Metastatic Liver Carcinoma in the Lung (tissue), 2 donors: ENCODE results near the gene FSD2.

- PRO-cap, 2 experiments, result no peak in any of the 2 experiments
Measured at GRCh38 chr15:80093462-80094453, 34.3 kb downstream of the ZFAND6 start.

GRCh38 chr15:80113573-80114199 lies 39.1 kb upstream of the FAH start:
- PRO-cap, 2 experiments, result no peak in any of the 2 experiments

GRCh38 chr15:80252646-80253045 lies 633 bp upstream of the CTXND1 start:
- PRO-cap, 2 experiments, result no peak in any of the 2 experiments

GRCh38 chr15:80288181-80288539 lies 36.1 kb upstream of the CTXND1 start:
- PRO-cap, 2 experiments, result no peak in any of the 2 experiments

GRCh38 chr15:80343232-80343716 lies 60.9 kb upstream of the ARNT2 start:
- PRO-cap, 2 experiments, result no peak in any of the 2 experiments

DNA sequence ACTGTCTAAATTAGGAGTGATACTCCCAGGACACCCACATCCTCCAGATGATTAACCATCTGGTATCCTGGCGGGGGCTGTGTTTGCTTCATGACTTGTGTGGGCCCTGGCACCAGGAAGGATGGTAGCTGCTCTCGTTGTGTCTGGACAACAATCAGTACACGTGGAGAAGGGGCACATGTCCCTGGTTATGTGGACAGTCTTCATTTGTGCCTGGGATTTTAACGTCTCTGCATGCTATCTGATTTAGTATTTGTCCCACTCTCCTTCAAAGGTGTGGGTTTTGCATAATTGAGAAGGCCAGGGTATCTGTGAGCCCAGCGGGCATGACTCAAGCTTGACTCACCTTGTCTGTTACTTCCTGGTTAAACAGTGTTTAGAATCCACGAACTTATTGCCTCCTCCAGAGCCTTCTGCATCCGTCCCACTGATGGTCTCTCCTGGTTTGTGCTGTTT lies 32.4 kb downstream of the ARNT2 start:
- PRO-cap, 2 experiments, result peak in 1 of 2 experiments; most common plus-strand start position 406 of the sequence (in 1)

GRCh38 chr15:80584470-80585145 lies 110.5 kb upstream of the ABHD17C start:
- PRO-cap, 2 experiments, result no peak in any of the 2 experiments

- PRO-cap, 2 experiments, result no peak in any of the 2 experiments
Measured at GRCh38 chr15:81003946-81004816, 3.5 kb downstream of the TLNRD1 start.

GRCh38 chr15:81023089-81024162 lies 22.7 kb downstream of the TLNRD1 start:
- PRO-cap, 2 experiments, result peak in 1 of 2 experiments; most common plus-strand start chr15:81023722 (in 1); most common minus-strand start chr15:81023593 (in 1)

DNA sequence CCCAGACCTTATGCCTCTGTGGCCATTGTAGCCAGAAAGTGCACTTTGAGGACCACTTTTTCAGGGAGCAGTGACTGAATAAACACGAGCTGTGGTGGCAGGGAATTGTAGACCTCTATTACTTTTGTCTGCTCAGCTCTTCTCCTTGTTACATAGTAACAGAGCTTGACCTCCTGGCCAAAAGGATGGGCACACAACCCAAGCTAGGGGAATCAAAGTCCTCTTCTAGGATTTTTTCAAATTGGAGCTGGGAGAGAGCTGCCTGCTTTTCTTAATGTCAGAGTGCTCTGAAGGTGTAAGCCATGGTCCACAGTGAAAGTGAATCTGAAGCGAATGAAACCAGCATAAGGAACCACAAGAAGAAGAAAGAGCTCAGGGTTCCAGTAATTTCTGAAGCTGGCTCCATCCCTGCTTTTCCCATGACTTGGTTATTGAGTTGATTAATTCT lies 60.8 kb downstream of the TLNRD1 start:
- PRO-cap, 2 experiments, result no peak in any of the 2 experiments

DNA sequence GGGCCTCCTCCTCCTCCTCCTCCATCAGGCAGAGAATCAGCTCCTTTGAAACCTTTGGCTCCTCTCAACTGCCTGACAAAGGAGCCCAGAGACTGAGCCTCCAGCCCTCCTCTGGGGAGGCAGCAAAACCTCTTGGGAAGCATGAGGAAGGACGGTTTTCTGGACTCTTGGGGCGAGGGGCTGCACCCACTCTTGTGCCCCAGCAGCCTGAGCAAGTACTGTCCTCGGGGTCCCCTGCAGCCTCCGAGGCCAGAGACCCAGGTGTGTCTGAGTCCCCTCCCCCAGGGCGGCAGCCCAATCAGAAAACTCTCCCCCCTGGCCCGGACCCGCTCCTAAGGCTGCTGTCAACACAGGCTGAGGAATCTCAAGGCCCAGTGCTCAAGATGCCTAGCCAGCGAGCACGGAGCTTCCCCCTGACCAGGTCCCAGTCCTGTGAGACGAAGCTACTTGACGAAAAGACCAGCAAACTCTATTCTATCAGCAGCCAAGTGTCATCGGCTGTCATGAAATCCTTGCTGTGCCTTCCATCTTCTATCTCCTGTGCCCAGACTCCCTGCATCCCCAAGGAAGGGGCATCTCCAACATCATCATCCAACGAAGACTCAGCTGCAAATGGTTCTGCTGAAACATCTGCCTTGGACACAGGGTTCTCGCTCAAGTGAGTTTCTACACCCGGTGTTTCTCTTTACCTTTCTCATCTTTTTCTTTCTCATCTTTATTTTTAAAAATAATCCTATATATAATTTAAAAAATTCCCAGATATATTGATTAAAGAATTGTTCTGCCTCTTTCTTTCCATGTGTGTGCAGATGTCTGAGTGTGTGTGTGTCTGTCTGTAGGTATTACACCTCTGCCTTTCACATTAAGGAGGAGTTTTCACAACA lies 23.9 kb downstream of the STARD5 start:
- PRO-cap, 2 experiments, result no peak in any of the 2 experiments

- PRO-cap, 2 experiments, result no peak in any of the 2 experiments
Measured at GRCh38 chr15:82261917-82262399, 576 bp downstream of the EFL1 start.

GRCh38 chr15:82354932-82355541 lies 5.8 kb upstream of the GOLGA6L10 start:
- PRO-cap, 2 experiments, result no peak in any of the 2 experiments

DNA sequence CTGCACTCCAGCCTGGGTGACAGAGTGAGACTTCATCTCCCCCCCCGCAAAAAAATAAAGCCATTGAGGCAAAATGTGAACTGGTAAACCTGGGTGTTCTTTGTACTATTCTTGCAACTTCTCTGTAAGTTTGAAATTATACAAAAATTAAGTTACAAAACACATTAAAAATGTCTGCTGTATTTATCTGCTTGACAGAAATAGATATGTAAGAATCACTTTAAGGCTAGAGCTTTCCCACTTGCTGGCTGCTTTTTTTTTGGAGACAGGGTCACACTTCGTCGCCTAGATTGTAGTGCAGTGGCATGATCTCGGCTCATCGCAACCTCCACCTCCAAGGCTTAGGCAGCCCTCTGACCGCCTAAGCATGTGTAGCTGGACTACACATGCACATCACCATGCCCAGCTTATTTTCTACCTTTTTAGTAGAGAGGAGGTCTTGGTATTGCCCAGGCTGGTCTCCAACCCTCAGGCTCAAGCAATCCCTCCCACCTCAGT lies 4.7 kb downstream of the RPS17 start:
- PRO-cap, 2 experiments, result no peak in any of the 2 experiments

DNA sequence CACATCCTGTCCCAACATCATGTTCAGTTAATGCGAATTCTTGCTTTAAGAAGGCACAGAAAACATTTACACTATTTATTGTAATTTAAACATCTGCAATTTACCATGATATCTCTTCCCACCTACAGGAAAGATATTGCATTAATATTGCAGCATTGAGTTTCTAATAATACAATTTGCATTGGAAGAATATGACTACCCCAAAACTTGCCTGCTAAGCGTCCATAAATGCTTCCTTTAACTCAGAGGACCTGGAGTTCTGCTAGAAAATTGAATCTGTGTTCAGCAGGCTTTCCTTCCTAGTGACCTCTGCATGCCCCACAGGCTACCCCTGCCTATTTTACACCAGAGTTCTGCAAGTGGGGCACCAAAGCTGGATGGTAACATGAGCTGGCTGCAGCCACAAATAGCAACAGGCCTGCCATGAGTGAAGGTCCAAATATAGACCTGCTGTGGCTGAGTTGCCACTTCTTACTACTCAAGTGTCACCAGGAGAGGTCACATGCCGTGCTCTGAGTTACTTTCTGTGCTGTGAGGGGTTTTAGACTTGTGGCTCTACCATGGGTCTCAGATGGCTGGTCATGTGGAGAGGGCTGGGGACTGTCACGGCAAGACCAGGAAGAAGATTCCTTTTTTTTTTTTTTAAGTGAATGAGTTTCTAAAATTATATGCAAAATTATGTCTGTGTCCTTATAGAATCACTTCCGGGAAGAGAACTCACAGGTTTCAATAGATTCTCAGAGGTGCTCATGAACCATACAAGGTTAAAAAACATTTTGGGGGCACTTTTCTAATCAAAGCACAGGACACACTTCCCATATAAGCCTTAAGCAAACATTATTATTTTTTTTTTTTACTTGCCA lies at the start of gene FSD2:
TSS of gene FSD2 (minus strand) at position 315 of the 863 bp plus-strand sequence.
- PRO-cap, 2 experiments, result no peak in any of the 2 experiments

DNA sequence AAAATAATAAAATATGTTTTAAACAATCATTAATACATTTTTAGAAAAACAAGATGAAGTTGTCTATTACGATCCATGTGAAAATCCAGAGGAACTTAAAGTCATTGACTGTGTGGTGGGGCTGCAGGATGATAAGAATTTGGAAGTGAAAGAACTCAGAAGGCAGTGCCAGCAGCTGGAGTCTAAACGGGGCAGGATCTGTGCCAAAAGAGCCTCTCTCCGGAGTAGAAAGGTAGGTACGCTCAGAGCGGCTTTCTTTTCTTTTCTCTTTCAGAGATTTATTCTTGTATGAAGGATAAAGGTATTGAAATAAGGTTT lies 13.6 kb downstream of the WHAMM start:
- PRO-cap, 2 experiments, result no peak in any of the 2 experiments

GRCh38 chr15:82836049-82836728 lies 26.8 kb downstream of the WHAMM start:
- PRO-cap, 2 experiments, result no peak in any of the 2 experiments

GRCh38 chr15:82837559-82838835 lies 28.6 kb downstream of the WHAMM start:
- PRO-cap, 2 experiments, result no peak in any of the 2 experiments

GRCh38 chr15:82875102-82875500 lies 65.7 kb downstream of the WHAMM start:
- PRO-cap, 2 experiments, result no peak in any of the 2 experiments

- PRO-cap, 2 experiments, result no peak in any of the 2 experiments
Measured at GRCh38 chr15:83018510-83018998, 7.1 kb upstream of the C15orf40 start.